Skin of body (tissue), 2 donors: ENCODE measurements around a stretch of chr7.

GRCh38 chr7:130513961-130514987 lies 22.4 kb downstream of the MEST start:
- RAMPAGE, long total RNA: no peak

DNA sequence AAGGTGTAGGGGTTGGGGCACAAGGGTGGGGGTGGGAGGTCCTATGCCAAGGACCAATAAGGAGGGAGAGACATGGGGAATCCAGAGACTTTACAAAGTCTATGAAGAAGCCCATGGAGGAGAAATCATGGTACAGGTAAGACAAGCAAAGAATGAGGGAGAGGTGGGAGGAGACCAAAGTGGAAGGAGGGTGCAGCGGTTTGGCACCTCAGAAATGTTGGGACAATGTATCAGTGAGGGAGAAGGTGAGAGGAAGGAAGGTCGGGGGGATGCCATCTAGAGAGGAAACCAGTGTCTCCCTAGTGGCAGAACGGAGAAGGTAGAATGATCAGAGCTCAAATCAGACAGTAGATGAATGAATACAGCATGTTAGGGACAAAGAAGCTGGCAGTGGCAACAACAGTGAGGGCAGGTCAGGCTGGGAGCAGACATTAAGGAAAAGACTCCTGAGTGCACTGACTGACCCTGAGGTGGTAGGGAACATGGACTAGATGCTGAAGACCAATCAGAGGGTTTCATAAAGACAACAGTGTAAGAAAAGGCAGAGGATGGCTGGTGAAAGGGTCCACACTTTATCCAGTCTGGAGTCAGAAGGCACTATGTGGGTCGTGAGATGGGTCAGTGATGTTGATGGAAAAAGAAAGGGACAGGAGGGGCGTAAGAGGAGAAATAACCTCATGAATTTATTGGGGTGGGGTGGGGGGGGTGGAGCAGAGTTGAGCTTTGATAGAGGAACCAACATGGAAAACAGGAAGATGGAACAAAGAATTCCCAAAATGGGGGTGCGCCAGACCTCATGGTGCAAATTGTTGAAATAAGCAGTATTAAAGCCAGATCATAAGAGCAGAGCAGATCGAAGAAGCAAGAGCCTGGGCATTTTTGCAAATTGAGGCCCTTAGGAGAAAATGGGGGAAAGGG lies 41.7 kb downstream of the MEST start:
- RAMPAGE, long total RNA: no peak

DNA sequence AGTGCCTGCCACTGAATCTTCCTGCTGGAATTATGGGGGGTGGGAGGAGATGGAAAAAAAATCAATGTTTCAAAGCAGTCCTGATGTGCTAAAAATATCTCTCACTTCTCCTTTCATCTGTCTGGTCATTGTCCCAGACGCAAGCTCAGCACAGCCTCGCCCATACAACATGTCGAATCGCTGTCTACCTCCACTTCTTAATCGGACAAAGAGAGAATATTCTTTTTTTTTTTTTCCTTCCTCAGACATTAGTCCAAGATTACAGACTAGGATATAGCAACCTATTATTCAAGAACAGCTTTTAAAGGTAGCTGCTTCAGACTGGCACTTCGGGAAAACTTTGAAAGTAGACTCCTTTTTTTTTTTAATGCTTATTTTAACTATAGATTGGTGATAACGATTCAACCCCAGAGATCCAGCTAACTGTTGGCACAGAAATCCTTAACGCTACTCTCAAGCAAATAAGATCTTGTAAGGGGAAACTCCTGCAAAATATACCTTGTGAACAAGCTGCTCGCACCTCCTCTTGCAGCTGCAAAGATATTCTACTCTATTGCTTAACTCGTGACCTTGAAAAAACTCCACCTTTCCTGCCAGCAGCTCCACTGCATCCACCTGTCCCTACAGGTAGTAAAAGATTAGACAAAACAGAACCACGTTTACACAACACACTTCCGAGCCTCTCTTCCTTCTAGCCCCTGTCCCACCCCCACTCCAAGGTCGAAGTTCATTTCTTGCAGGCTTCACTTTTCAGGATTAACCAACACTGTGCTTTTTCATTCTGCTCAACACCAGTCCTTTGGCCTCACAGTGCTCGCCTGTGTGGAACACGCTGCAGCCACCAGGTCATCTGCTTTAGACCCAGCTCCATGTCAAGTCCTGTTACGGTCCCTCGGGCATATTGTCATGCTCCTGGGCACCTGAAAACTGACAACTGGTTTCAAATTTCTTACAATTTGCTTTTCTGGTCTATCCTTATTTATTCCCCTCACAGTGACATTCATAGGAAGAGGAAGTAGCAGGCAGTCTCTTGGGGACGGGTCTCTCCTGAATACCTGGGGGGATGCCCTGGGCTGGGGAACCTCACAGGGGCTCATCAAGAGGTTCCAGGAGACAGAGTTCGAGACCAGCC lies 165.6 kb upstream of the KLF14 start:
- RAMPAGE, long total RNA: no peak

DNA sequence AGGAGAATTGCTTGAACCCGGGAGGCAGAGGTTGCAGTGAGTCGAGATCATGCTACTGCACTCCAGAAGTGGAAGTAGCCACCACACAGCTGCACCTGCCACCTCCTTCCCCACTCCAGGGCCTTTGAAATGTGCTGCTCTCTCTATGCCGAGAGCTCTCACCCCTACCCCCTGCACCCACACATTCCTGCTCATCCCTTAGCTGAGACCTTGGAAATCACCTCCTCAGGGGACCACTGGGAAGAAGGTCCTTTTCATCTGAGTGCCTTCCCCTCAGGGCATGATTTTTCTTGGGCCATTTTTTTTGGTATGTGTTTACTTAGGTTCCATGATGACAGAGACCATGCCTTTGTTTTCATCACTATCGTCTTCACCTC lies 166.4 kb upstream of the KLF14 start:
- RAMPAGE, long total RNA: no peak

GRCh38 chr7:130909257-130909993 lies 175.4 kb upstream of the KLF14 start:
- RAMPAGE, long total RNA: no peak

GRCh38 chr7:130915265-130916154 lies 181.5 kb upstream of the KLF14 start:
- RAMPAGE, long total RNA: no peak

DNA sequence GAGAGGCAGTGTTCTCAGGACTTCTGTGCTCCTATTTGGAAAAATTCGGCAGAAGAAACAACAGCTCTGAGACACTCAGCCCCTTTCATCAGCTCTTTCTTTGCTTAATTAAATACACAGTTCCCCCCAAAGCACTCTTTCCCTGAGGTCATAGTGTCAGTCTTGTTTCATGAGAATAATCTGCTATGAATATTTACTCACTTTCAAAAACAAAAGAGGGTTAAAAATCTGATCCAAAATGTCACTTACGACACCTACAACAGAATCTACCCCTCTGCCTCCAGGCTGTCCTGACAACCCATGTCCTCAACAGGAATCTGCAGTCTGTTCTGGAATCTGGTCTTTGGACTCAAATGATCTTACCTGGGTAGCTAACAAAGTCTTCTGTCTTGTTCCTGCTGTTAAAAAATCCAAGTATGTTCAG lies 188.7 kb upstream of the KLF14 start:
- RAMPAGE, long total RNA: no peak

DNA sequence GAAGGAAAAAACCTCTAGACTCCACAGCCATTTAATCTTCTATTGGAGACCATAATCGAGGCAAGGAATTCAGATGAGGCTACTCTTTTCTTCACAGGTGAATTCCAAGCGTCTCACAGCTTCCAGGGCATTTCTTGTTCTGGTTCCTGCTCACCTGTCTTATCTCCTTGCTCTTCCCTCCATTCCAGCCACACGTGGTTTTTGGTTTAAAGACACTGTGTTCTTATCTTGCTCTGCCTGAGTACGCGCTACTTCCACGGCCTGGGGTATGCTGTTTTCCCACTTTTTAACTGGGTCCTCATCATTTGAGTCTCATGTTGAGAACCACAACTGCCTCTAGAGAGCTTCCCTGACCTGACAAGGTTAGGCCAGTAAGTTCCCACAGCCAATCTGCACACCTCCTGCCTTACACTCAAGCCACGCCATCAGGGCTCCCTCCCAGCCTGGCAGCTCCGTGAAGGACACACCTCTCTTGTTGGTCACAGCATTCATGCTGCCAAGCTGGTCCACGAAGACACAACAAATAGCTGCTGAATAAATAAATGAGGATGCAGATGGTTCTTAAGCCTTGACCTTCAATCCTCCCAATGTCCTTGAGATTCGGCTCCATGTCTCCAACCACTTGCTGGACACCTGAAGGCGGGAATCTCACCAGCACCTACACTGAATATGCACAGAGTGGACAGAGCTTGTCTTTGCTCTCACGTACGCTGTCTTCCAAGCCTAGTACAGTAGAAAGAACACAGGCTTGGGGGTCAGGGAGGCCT lies 201.6 kb upstream of the KLF14 start:
- RAMPAGE, long total RNA: no peak

GRCh38 chr7:130998623-130999492 lies 264.9 kb upstream of the KLF14 start:
- RAMPAGE, long total RNA: no peak

GRCh38 chr7:131016284-131016988 lies 282.4 kb upstream of the KLF14 start:
- RAMPAGE, long total RNA: no peak

GRCh38 chr7:131042151-131043119 lies 285.2 kb upstream of the MKLN1 start:
- RAMPAGE, long total RNA: no peak

GRCh38 chr7:131107305-131107538 lies 220.5 kb upstream of the MKLN1 start:
- RAMPAGE, long total RNA: no peak

DNA sequence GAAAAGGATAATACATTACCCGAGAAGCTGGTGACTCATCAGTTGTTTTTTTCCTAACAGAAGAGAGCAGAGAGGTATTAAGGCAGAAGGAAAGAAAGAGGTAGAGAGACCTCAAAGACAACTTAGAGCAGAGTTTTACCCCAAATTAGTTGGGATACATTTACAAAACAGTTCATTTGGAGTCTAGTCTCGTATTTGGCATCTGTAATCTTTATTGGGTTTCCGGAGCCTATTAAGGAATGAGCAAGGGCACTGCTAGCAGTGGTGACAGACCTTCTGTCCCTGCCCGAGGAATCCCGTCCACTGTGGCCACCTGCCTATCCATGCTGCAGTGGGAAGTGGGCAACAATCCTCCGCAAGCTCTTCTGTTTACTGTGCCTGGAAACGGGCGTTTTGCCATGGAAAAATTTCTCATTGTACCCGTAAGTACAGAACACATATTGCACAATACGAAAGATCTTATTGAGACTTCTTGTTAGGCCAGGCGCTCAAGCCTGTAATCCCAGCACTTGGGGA lies 169.9 kb upstream of the MKLN1 start:
- RAMPAGE, long total RNA: no peak

GRCh38 chr7:131186704-131187230 lies 140.9 kb upstream of the MKLN1 start:
- RAMPAGE, long total RNA: no peak

DNA sequence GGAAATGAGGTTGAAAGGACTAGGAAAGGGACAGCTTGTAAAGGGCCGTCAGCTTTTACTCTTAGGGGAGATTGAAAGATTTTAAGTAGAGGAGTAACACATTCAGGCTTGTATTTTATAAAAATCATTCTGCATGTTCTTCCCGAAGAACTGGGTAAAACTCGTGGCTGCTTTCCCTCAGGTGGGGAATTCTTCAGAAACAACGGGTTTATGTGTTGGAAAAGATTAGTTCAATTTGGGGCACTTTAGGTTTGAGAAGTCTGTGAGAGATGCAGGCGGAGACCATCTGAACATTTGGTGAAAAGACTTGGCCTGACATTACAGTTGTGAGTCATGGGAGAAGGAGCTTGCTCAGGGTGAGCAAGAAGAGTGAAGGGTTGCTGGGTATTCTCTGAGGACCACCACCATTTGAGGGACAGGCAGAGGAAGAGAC lies 88.8 kb downstream of the PODXL start:
- RAMPAGE, long total RNA: no peak

GRCh38 chr7:131487648-131488476 lies 68.6 kb downstream of the PODXL start:
- RAMPAGE, long total RNA: no peak

- RAMPAGE, long total RNA: no peak
Measured at GRCh38 chr7:131509331-131509896, 47.0 kb downstream of the PODXL start.

DNA sequence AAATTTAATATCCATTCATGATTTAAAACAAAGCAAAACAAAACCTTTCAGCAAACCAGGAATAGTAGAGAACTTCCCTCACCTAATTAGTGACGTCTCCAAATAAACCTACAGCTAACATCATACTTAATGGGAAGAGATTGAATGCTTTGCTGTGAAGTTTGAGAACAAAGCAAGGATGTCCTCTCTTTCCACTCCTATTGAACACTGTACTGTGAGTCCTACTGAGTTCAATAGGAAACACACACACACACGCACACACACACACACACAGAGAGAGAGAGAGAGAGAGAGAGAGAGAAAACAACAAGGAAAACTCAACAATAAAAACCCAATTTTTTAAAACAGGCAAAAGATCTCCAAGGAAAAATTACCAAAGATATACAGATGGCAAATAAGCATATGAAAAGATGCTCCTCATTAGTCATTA lies 32.3 kb downstream of the PODXL start:
- RAMPAGE, long total RNA: no peak

GRCh38 chr7:131577804-131578230 lies 21.4 kb upstream of the PODXL start:
- RAMPAGE, long total RNA: no peak

DNA sequence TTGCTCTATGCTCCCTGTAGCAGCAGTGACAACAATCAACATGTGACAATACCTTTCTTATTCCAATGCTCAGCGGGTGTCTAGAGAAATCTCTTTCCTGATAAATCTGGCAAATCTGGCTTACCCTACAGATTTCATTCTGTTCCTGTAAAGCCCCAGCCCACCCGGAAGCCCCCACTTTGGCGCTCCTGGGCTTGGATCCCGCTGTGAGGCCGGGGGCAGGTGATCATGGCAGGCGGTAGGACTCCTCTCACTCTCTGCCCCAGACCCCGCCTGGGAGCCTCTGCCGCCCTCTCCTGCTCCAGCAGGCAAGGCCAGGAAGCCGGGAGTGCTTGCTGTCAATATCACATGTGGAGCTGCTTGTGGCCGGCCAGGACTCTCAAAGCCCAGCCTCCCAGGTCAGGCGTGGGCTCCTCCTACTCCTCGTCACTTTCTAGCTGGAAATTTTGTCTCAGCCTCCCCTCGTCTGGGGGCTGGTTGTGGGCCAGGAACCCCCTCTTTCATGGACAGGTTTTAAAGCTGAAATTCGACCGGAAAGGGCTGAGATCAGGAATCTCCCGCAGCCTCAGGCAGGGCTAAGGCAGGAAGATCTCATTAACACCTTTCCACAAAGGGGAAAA lies 273.5 kb upstream of the PODXL start:
- RAMPAGE, long total RNA: no peak